Temporal lobe (tissue), 2 donors: Measurements from ENCODE around the genes GABRG3, APBA2 and GOLGA8H.

DNA sequence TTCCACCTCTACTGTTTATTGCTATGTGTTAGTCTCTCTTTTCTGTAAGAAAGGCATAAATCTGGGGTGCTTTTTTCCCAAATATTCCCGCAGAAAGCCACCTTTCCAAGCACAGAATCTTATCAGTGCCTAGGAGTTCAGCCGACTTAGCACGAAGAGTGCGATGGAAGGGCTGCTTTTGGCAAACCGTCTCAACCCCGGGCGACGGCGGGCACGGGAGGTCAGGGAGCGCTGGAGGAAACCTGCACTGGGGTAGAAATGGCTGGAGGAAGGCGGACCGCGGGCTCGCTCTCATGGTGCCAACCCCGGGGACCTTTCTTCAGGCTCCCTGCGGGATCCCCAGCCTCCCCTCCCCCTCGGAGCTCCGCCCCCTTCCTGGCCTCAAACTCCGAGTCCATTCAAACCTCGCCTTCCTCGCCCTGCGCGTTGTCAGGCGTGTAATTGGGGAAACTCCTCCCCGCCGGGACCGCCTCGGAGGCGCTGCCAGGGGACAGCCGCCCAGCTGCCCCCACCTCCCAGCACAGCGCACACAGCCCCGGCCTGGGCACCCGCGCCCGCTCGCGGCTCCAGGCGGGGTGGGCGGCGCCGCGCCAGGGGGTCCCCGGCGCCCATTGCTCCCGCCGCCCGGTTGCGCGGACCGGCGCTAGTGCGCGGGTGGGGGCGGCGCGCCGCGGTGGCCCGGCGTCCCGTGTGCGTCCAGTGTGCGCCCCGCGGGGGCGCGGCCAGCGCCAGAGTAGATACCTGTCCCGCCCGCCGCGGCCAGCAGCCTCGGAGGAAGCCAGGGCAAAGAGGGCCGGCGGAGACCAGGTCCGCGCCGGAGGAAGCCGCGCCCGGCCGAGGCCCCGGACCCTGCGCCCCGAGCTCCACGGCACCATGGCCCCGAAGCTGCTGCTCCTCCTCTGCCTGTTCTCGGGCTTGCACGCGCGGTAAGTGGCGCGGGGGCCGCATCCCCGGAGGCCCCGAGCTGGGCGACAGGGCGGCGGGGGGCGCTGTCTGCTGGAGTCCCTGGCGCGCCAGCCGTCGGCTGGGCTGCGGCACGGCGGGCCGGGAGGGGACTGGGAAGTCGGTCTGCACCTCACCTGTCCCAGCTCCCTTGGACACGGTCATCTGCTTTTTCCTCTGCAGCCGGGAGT is at the start of gene GABRG3:
GABRG3 (plus strand) TSS at position 519 of the 1,133 bp plus-strand sequence.
- RAMPAGE, long total RNA: no peak

GRCh38 chr15:27054387-27054923 is 83.5 kb downstream of the GABRG3 start:
- RAMPAGE, long total RNA: no peak

- RAMPAGE, long total RNA: no peak
These were observed 100.0 kb downstream of the GABRG3 start for GRCh38 chr15:27070970-27071492.

GRCh38 chr15:28107130-28107638 is 8.1 kb upstream of the OCA2 start:
- RAMPAGE, long total RNA: no peak

DNA sequence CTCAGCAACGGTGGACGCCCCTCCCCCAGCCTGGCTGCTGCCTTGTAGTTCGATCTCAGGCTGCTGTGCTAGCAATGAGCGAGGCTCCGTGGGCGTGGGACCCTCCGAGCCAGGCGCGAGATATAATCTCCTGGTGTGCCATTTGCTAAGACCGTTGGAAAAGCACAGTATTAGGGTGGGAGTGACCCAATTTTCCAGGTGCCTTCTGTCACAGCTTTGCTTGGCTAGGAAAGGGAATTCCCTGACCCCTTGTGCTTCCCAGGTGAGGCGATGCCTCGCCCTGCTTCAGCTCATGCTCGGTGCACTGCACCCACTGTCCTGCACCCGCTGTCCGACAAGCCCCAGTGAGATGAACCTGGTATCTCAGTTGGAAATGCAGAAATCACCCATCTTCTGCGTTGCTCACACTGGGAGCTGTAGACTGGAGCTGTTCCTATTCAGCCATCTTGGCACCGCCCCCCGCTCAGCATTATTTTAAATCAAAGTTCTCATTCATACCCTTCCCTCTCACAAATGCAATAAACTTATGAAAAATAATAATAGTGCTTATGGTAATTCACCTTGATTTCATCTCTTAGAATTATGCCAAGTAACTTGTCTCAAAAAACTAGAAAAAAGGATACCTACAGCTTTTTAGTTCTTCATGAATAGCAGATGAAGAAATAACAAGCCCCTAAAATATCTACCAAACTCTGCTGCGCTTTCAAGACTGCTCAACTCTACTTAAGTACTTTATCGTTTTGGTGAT is 61.5 kb upstream of the OCA2 start:
- RAMPAGE, long total RNA: no peak

DNA sequence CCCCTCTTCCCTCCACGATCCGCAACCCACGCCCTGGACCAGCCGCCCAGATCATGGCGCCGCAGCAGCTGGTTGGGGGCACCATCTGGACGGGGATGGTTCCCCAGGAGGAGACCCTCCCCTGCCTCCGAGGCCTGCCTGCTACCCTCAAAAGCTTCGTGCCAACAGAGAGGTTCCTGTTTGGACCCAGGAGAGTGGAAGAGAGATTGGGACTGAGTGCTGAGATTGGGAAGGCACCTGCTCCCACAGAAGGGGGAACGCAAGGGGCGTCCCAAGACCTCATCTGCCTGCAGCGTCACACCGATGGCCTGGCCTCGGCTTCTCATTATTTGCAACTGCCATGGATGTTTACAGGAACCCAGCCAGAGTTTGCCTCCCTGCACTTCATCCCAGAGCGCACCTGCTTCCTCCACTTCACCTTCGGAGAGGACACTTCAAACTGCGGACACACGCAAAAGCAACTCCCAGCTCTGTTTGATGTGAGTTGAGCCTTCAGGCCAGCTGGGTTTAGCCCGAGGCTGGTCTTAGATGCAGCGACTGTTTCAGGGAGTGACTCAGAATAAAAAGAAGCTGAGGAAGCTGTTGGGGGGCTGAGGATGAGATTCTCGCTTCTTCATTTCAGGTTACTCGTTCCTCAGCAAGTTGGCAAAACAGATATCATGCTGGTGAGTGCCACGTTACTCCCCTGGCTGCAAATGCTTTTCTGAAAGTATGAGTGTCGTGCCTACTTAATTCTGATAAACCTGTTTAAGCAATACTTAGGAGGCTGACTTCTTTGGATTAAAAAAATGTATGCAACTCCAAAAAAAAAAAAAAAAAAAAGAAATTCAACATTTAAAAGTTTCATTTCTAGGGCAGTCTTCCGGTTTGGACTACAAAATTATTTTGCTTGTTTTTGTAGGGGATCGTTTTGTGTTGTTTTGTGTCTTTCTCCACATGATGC is 58.7 kb downstream of the GOLGA6L7 start:
- RAMPAGE, long total RNA: no peak

DNA sequence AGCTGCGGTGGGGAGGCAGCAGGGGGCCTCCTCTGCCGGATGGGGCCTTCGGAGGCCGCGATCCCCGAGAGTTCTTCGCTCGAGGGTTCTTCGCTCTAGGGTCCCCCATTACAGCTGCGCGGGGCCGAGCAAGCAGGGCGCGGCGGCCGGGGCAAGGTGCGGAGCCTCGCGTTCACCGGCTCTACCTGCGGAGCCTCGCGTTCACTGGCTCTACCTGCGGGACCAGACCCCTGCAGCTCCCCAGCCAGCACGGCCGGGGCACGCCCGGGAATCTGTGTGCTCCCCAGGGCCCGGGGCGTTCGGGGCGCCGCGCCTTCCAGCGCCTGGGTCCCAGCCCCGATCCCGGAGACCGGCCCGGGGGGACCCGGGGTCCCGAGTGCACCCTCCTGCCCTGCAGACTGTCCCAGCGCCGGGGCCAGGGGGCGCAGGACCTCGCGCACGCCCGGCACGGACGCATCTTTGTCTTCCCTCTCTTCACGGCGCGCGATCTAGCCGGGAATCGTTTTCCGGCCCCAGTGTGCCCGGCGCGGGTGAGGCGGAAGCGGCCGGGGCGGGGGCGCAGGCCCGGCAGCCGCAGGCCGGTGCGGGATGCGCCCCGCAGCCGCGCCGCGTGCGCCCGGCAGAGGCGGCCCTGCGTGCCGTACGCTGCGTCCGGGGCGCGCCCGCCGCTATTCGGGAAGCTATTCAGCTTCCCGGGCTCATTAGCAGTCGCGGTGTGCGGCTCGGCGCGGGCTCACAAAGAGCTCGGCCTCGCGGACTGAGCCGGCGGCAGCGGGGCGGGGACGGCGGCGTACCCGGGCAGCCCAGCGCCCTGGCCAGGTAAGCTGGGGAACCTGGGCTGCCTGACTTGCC is at the start of gene APBA2:
APBA2 (plus strand) TSS at position 515 of the 852 bp plus-strand sequence.
- RAMPAGE, long total RNA: no peak

GRCh38 chr15:28886312-28886744 is 554 bp downstream of the APBA2 start:
- RAMPAGE, long total RNA: no peak

DNA sequence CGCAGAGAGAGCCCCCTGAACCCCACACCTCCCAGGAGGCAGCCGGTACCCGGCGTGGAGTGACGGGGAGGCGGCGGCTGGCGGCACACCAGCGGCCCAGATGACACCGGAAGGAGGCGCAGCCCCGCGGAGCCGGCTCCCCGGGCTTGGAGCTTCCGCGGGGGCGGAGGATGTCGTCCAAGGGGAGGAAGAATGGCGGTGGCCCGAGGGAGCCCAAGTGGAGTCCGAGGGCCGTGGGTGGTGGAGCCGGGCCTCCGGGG is 166.2 kb downstream of the NSMCE3 start:
- RAMPAGE, long total RNA: no peak

GRCh38 chr15:29268938-29269517 is 594 bp downstream of the NSMCE3 start:
- RAMPAGE, long total RNA: no peak

GRCh38 chr15:29345489-29345918 is 75.9 kb upstream of the NSMCE3 start:
- RAMPAGE, long total RNA: no peak

DNA sequence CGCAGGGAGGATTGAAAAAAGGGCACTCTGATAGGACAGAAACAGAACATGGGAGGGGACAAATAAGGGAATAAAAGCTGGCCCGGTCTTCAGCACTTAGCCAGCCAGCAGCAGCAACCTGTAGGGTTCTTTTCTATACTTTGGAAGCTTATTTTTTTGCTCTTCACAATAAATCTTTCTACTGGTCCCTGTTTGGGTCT is 115.8 kb upstream of the ENTREP2 start:
- RAMPAGE, long total RNA: no peak

DNA sequence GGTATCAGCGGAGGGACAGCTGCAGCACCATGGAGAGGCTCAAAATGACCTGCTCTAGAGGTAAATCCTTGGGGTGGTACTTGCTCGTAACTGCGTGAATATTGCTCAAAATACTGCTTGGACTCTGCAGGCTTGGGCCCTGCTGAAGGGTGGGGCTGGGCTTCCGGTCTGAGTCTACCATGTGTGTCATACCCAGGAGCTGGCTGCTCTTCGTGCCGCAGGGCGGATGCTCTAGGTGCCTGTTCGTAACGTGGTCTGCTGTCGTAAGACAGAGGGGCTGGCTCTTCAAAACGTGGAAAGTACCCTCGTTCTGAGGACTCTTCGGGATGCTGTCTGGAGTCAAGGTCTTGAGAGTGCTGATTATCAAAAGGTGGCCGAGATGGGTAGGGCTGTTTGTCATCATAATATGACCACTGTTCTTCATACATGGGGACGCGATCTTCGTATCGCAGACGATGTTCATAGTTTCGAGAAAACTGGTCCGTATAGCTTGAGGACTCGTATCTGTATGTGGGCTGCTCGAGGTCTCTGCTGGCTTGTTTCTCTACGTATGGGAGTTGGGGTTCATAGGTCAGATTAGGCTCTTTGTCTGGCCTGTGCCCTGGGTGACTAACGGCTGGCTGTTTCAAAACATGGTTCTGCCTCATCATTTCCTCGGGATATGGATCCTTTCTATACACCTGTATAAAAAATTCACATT is 103.7 kb downstream of the TJP1 start:
- RAMPAGE, long total RNA: no peak

GRCh38 chr15:29921088-29921687 is 98.9 kb upstream of the TJP1 start:
- RAMPAGE, long total RNA: no peak

- RAMPAGE, long total RNA: no peak
These were observed 103.5 kb upstream of the TJP1 start for GRCh38 chr15:29925813-29926213.

- RAMPAGE, long total RNA: no peak
These were observed 61.1 kb downstream of the GOLGA8T start for GRCh38 chr15:30195477-30196764.

DNA sequence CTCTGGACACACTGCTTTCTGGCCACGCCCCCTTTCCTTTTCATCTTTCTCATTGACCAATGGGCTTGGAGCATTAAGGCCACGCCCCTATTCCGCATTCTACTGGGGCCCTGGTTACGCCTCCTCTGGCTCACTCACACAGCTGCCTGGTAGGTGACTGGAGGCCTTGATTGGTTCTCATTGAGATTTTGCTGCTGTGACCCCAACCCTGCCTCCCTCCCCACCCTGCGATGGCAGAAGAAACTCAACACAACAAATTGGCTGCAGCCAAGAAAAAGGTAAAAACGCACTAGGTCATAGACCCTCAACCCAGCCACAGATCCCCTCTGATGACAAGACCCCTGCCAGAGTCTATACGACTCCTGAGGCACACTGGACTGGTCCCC is at the start of gene GOLGA8H:
GOLGA8H (plus strand) TSS at position 133 of the 386 bp plus-strand sequence.
- RAMPAGE, long total RNA: no peak

- RAMPAGE, long total RNA: no peak
These were observed 42.0 kb downstream of the FAN1 start for GRCh38 chr15:30945673-30946207.

DNA sequence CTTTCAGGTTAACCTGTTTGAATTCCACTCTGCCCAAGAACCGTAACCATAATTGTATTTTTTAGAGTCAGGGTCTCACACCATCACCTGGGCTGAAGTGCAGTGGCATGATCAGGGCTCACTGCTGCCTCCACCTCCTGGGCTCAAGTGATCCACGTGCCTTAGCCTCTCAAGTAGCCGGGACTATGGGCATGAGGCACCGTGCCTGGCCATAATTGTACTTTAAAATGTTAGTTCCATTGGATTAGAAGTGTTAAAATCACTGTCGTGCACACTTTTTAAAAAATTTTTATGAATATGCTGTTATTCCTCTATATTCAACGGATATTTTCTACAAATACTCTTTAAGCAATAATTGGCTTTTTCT is 1.1 kb upstream of the MTMR10 start:
- RAMPAGE, long total RNA: no peak

- RAMPAGE, long total RNA: no peak
These were observed 34.5 kb upstream of the MTMR10 start for GRCh38 chr15:31025953-31026321.